Subcutaneous adipose tissue (tissue), 3 donors: ENCODE data around the gene NIPAL3.

- PRO-cap: no peak
- RAMPAGE, long total RNA, 3 experiments: no peak in any of the 3 experiments
These were observed 7.5 kb upstream of the ZNF436 start for GRCh38 chr1:23376958-23377812.

GRCh38 chr1:23403507-23404536 lies 20.7 kb downstream of the TCEA3 start:
- PRO-cap: no peak
- RAMPAGE, long total RNA, 3 experiments: no peak in any of the 3 experiments

DNA sequence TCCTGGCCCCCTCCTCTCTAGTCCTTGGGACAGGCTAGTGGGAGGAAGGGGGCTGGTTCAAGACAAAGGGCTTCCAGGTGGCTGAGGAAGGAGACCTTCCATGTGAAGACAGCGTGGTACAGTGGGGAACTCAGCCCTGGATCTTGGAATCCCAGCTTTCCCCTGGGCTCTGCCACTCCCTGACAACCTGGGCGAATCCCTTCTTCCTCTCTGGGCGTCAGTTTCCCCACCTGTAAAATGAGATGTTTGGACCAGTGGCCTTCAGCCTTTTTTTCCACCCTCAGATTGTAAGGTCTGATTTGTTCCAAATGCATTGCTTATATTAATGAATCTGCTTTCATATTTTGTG lies 9.9 kb upstream of the ID3 start:
- PRO-cap: no peak
- RAMPAGE, long total RNA, 3 experiments: no peak in any of the 3 experiments

- PRO-cap: no peak
- RAMPAGE, long total RNA, 3 experiments: no peak in any of the 3 experiments
These were observed 1.0 kb downstream of the RPL11 start for GRCh38 chr1:23692358-23693303.

DNA sequence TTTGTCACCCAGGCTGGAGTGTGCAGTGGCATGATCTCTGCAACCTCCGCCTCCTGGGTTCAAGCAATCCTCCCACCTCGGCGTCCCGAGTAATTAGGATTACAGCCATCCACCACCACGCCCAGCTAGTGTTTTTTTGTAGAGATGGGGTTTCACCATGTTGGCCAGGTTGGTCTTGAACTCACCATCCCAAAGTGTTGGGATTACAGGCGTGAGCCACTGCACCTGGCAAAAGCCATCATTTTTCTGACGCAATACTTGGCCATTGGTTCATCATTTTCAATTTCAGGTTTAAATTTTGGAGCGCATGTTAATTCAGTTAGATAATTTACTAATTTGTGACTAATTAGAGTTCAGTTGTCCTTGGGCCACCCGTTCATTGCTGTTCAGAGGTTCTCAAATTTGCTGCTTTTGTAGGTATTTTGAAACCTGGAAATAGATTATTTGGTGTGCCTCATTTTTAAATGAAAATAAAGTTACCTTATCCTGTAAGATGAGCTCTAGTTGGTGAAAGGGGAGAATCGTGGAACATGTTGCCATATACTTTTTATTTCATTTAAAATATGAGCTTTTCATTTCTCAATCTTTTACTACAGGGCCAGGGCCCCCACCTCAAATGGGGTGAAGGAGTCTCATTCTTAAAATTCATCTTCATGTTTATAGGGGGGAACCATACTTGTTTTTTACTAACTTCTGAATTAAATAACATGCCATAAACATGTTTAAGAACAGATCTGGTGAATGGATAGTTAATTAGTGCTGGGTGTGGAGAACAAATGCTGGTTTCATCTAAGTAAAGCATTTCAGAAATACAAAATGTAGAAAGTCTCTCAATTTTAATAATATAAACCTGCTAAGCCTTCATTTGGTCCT lies 6.2 kb downstream of the RPL11 start:
- PRO-cap: no peak
- RAMPAGE, long total RNA, 3 experiments: no peak in any of the 3 experiments

- PRO-cap: no peak
- RAMPAGE, long total RNA, 3 experiments: no peak in any of the 3 experiments
These were observed 17.4 kb downstream of the ELOA start for GRCh38 chr1:23760376-23761351.

GRCh38 chr1:23801756-23802377 lies 1.3 kb upstream of the GALE start:
- PRO-cap: no peak
- RAMPAGE, long total RNA, 3 experiments: no peak in any of the 3 experiments

DNA sequence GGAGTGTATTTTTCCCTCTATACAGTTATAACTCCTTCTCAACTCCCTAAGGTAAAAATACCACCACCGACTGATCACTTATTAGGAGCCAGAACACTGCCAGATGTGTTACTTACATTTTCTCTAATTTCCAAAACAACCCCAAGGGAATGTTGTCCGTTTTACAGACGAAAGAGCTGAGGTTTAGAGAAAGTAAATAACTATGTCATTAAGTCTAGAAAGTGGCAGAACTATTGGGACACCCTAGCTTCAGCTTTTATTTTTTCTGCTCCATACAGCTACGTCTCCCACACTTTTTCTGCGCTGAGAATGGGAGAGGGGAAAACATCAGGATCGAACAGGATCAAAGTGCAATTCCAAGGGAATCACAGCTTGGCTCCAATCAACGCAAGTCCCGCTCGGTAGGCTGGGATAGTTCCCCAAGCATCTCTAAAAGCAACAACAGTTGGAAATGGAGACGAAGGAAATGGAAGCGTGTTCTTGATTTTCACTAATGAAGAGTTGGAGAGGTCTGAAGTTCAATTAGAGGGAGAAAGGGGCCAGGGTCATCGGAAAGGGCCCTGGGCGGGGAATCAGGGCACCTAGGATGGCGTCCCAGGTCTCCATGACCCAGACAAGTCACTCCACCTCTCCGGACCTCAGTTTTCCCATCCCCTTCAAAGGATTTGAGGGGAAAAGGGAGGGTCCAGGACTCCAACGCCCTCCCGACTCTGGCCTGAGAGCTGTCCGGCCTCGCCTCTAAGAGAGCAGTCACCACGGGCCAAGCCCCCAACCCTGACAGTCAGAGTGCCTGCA lies 503 bp downstream of the HMGCL start:
- PRO-cap: no peak
- RAMPAGE, long total RNA, 3 experiments: no peak in any of the 3 experiments

DNA sequence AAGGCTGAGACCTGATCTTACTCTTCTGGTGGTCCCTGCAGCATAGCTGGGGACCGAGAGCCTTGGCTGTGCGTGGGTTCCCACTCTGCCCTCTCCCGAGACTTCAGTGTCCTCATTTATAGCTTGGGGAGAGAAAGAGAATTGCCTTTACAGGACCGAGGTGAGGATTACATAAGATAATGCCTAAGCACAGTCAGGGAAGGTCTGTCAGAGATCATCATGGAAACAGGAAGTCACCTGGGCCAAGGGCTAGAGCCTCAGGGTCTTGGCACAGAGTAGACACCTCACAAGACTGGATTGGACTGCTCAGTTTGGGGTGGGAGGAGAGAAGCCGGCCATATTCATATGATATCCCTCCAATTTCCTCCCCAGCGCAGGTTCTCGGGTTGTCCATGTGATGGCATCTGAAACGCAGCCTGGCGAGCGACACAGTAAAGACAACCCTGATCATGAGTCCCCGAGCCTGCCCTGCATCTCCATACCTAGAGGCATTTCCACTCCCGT lies 3.8 kb downstream of the CNR2 start:
- PRO-cap: no peak
- RAMPAGE, long total RNA, 3 experiments: no peak in any of the 3 experiments

DNA sequence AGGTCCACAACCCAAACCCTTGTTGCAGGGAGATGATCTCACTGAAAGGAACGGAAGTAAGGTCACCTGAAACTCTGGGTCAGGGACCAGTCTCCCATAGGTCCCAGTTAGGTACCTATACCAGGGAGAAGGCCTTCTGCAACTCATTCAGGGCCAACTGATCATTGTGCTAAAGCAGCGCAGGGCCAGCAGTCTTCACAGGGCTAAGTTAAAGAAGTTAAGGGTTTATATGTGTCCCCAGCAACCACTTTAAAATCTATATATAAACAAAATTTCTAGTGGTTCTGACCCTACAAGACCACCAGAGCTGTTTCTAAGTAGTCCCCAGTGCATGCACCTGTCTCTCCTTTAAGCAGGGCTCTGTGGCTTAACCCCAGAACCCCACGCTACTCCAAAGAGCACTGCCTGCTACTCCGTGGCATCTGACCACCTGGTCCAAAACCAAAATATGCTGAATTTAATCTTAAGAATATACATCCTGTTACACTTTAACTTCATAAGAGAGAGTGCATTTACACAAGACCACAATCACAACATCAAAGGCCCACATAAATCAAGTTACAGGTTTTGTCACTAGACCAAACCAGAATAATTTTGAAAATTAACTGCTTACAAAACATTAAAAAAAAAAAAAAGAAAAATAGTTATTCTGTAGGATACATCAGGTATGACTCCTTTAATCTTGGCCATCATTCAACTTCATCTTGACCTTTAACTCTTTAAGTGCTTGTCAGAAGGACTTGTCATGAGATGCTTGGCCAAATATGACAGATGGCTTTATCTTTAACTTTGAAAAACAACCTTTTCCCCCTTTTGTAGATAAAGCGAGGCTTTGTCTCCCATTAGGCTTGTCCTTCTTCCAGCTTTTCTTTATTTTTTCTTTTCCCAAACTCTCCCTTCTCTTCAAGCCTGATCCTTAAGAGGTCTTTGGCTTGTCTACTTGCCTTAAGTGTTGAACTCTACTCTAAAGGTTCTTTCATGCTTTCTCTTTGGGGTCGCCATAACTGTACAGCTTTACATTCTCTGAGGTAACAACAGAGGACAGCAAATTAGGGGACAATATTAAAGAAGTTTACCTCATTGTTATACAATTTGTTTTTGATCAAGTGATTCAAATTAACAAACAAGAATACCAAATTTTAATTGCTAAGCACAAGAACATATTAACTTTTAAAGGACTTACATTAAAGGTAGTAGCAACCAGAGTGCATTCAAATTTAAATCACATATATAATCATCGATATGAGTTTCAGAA lies 2.4 kb downstream of the SRSF10 start:
- PRO-cap: no peak
- RAMPAGE, long total RNA, 3 experiments: no peak in any of the 3 experiments

GRCh38 chr1:23979147-23980200 lies 653 bp downstream of the SRSF10 start:
- PRO-cap: bidirectional peak, plus-strand start at chr1:23980061, minus-strand start at chr1:23979781
- RAMPAGE, long total RNA, 3 experiments: no peak in any of the 3 experiments

- PRO-cap: unidirectional peak, plus-strand start at chr1:24016049; unidirectional peak, plus-strand start at chr1:24016114
- RAMPAGE, long total RNA, 3 experiments: no peak in any of the 3 experiments
These were observed 35.7 kb upstream of the SRSF10 start for GRCh38 chr1:24015673-24016406.

GRCh38 chr1:24046061-24046868 lies 65.7 kb downstream of the MYOM3 start:
- PRO-cap: bidirectional peak, plus-strand start at chr1:24046500, minus-strand start at chr1:24046431
- RAMPAGE, long total RNA, 3 experiments: no peak in any of the 3 experiments

- PRO-cap: no peak
- RAMPAGE, long total RNA, 3 experiments: no peak in any of the 3 experiments
These were observed 9.1 kb downstream of the MYOM3 start for GRCh38 chr1:24102762-24103300.

DNA sequence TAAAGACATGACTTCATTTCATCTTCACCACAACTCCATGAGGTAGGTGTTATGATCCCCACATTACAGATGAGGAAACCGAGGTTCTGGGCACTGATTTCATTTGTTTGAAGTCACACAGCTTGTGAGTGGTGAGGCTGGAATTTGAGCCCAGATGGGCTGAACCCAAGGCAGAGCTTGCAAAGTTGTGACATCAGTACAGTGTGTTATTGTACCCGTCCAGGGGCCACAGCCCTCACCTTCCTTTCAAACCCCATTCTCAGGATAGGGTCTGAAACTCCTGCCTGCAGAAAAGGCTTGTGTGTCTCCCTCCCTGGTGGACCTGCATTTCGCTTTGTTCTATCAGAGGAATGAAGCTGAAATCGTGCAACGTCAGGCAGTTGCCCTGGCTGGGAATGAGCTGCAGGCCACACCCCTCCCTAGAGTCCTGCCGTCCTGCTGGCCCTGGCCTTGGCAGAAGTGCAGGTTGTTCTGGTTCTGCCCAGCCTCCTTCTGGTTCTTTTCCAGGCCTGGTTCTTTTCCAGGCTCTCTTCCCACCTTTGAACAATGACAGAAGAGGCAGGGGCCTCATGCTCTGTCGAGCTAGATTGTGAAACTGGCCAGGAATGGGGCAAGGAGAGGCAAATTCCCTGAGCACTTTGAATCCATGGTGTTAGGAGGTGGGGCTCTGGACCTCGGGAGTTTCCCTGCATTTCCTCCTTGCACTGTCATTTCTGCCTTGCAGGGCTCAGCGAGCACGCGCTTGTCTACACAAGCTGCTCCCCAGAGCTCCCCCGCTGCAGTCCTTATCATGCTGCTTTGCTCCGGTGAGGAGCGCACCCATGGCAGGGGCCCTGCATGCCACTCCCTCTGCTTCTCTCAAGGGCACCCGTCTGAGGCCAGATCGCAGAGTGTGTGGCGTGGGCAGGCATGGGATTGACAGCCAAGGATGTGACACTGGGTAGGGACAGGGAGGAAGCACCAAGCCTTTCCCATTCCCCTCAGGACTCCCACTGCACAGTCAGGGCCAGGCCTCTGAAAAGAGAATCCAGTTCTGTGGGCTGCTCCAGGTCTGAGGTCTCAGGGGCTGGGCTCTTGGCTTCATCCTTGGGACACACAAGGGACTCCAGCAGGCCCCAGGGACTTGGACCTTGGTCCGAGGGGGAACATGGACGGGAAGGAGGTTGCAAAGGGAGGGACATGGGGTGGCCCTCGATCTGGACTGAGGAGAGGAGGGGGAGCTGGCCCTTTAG lies 8.3 kb upstream of the MYOM3 start:
- PRO-cap: no peak
- RAMPAGE, long total RNA, 3 experiments: no peak in any of the 3 experiments

DNA sequence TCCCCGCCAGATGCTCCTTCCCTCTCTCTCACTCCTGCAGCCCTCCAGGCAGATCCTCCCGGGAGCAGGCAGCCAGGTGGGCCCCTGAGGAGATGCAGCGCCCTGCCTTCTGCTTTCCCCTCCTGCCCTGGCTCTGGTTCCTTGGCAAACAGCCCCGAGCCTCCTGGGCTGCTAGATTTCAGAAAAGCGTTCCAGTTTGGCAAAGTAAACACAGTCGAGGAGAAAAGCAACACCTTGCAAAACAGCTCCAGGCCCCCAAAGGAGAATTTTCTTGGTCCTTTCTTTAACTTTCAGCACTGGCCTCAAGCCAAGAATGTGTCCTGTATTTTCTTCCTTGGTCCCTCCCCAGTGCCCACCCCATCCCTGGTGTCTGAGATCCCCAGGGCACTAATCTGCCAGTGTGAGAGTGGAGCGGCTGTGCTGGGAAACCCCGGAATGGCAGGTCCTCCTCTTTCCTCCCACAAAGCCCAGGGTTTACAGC lies 29.4 kb upstream of the IFNLR1 start:
- PRO-cap: no peak
- RAMPAGE, long total RNA, 3 experiments: no peak in any of the 3 experiments

DNA sequence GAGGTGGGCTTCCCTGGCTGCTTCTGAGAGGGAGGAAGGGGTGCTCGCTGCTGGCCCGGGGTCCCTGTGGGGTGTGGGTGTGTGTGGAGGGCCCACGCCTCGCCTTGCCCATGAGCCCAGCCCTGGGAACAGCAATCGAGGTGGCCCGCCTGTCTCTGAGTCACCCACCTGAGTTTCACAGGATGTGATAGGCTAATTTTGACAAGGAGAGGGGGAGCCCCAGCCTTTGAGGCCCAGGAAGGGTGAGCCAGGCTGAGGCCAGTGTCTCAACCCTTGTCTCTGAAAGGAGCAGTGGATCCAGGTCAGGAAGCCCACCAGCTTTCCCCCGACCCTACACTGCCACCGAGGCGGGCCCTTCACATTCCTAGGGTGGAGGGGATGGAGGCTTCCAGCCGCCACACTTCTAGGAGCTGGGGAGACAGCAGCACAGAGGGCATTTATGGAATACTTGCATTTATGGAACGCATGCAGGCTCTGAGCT lies 49.1 kb upstream of the IFNLR1 start:
- PRO-cap: no peak
- RAMPAGE, long total RNA, 3 experiments: no peak in any of the 3 experiments

- PRO-cap: bidirectional peak, plus-strand start at chr1:24415802, minus-strand start at chr1:24415630
- RAMPAGE, long total RNA, 3 experiments: start-site peak on the plus strand in 3 of 3 experiments, at chr1:24415772-24415820 at its widest, 33 to 48 reads per replicate
These were observed at the start of gene NIPAL3 for GRCh38 chr1:24414776-24415986. TSS of gene NIPAL3 (plus strand) at chr1:24415802.

DNA sequence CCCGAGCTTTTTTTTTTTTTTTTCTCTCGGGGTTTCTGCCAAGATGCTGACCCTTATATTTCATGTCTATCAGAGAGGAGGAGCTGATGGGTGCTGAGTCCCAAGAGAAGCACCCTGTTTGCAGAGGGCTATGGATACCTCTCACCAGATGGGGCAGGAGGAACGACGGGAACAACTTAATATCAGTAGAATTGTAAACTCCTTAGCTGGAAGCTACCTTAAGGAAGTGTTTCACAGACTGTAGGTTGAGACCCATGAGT lies 40.7 kb downstream of the SRRM1 start:
- PRO-cap: no peak
- RAMPAGE, long total RNA, 3 experiments: no peak in any of the 3 experiments

DNA sequence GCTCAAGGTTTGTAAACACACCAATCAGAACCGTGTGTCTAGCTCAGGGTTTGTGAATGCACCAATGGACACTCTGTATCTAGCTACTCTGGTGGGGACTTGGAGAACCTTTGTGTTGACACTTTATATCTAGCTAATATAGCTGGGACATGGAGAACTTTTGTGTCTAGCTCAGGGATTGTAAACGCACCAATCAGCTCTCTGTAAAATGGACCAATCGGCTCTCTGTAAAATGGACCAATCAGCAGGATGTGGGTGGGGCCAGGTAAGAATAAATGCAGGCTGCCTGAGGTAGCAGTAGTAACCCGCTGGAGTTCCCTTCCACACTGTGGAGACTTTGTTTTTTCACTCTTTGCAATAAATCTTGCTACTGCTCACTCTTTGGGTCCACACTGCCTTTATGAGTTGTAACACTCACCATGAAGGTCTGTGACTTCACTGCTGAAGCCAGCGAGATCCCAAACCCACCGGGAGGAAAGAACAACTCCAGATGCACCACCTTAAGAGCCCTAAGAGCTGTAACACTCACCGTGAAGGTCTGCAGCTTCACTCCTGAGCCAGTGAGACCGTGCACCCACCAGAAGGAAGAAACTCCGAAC lies 23.1 kb upstream of the CLIC4 start:
- PRO-cap: no peak
- RAMPAGE, long total RNA, 3 experiments: no peak in any of the 3 experiments